ENCODE measurements around a stretch of chr3.

DNA sequence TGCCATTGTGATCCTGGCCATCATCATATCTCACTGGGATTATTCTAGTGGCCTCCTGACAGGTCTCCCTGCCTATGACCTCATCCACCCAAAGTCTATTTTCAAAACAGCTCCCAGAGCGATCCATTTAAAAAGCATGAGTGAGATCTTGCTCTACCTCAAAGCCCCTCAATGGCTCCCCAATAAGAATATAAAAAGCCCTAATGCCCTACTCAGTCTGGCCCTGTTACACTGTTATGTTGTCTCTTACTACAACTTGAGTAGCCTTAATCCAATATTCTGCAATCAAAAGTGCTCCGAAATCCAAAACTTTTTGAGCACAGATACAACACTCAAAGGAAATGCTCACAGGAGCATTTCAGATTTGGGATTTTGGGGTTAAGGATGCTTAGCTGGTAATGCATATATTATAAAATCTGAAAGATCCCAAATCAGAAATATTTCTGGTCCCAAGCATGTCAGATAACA, 293.1 kb downstream of the FOXP1 start:
- PRO-cap: no peak

- PRO-cap: unidirectional peak, plus-strand start at chr3:71305761
Measured at GRCh38 chr3:71305201-71306307, 278.0 kb downstream of the FOXP1 start.

DNA sequence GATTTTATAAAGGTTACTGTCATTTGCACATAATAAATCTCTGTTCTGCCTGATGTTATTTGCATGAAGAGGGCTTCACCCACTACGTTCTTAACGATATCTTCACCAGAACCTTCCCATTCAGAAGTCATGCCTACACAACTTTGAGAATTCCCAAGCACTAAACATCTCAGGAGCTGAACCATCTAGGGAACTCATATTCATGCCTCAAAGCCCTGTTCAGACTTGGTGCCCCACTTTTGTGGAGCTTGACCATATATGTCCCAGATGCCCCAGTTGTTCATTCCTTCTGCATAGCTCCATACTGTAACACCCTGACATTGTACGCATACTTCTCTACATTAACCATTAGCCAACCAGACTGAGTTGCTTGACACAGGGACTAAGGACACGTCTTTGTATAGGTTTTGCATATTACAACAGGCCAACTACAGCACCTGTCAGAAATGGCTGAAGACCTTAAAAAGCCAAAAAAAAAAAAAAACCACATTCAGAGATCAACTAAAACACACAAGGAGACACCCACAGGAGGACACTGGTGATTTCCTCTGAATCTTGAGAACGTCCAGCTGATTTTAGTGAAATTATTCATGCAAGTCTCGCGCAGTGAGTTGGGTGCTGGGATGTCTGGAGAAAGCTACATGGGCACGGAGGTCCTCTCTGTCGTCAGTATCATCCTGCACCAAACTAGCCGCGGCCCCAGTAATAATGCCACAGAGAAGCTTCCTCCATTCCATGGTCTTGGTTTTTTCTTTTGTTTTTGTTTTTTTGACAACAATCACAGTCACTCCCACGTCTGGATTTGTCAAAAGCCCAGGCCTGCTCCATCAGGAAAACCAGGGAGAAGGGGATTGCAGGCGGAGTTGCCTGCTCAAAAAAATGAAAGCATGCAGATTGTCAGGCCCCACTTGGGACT, 141.4 kb downstream of the FOXP1 start:
- PRO-cap: no peak

DNA sequence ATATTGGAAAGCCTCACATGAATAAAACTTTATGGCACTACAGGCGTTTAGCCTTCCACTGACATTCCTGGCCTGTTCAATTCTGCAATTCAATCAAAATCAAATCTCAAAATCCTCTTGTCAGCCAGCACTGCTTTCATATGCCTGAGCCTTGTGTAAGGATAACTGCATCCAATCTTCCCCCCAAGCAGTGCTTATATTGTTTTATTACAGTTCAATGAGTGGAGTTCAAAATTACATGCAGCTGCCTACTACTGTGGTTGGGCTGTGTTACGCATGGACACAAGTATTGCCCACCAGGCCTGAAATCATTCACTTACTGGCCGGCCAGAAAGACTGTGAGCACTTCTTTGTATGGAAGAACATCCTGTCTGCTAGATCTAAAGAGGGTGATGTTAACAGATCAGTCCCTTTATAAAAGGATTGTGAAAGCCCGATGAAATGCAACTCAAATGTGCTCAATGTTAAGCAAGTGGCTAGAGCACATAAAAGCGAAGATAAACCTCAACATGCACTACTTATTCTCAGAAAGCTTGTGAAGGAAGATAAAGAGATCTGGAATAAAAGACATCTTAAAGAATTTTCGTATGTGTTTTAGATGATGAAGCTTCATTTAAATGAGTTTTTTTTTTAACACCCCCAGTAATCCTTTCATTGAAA, 132.5 kb downstream of the FOXP1 start:
- PRO-cap: no peak

GRCh38 chr3:71454798-71455624, 128.5 kb downstream of the FOXP1 start:
- PRO-cap: no peak

DNA sequence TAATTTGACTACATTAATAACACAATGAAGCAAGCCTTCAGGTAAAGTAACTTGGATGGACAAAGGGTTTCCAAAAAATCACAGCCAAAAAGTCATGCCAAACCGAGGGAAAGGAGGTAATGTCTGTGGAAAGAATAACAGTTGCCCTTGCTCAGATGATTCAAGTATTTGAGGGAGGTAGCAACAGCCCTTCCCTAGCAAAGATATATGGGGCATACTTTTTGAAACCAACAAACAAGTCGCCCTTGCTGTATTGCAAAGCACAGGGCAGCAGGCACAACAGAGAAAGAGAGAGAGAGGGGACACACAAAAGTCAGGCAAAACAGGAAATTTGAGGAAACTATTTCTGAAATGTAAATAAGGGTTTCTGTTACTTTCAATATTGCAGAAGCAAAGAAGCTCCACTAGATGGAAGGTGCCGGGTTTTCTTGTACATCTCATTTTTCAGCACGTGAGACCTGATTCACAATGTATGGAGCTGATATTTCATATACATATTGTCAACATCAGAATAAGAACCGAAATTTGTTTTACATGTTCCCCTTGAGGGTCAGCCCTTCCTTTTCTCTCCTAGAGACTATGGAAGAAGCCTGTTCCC, 127.5 kb downstream of the FOXP1 start:
- PRO-cap: no peak

DNA sequence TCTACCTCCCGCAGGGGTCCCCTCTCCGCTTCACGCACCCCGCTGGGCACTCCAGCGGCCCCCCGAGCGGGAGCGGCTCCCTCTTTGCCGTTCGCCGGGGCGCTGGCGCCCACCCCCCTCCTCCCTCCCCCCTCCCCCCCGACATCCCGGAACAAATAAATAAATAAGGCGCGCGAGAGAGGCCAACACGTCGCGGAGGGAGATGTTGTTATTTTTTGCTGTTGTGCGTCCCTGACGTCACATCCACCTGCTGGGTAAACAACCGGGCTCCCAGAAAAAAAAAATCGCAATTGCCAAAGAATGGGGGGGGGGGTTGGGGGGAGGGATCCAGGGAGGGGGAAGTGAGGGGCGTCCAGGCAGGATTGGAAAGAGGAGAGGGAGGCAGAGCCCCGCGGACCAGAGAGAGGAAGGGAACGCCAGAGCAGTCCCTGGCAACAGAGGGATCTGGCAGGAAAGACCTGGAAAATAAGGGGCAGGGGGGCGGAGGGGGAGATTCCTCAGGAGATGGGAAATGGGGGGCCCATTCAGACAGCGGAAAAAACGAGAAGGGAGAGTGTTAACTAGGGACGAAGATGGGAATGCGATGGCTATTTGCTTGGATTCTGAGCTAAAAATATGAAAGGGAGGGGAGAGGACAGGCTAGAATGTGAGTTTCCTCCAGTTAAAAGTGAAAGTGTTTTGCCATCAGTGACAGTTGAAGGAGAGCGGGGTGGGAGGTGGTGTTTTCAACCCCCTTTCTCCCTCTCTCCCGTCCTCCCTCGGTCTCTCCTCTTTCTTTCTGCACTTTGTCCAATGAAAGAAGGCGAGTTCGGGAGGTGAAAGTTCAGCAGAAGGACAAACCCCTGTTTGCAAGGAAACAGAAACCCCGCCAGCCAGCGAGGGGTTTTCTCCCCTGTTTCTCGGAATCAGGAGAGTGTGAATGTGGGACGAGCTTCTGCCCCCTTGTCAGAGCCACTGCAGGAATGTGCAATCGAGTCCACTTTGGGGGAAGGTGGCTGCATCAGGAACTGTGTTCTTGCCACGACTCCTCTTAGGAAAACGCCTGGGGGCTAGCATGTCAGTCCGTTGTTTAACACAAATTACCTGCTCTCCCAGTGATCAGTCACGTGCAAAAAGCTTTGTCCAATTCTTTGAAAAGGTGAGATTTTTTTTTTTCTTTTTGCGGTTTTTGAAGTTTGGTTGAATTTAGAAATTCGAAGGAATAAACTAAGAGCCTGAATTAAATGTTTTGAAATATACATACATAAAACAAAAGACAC, 773 bp upstream of the FOXP1 start:
- PRO-cap: bidirectional peak, plus-strand start at position 394 of the sequence, minus-strand start at position 104 of the sequence; bidirectional peak, plus-strand start at position 693 of the sequence, minus-strand start at position 669 of the sequence; bidirectional peak, plus-strand start at position 913 of the sequence, minus-strand start at position 750 of the sequence; unidirectional peak, minus-strand start at position 956 of the sequence

DNA sequence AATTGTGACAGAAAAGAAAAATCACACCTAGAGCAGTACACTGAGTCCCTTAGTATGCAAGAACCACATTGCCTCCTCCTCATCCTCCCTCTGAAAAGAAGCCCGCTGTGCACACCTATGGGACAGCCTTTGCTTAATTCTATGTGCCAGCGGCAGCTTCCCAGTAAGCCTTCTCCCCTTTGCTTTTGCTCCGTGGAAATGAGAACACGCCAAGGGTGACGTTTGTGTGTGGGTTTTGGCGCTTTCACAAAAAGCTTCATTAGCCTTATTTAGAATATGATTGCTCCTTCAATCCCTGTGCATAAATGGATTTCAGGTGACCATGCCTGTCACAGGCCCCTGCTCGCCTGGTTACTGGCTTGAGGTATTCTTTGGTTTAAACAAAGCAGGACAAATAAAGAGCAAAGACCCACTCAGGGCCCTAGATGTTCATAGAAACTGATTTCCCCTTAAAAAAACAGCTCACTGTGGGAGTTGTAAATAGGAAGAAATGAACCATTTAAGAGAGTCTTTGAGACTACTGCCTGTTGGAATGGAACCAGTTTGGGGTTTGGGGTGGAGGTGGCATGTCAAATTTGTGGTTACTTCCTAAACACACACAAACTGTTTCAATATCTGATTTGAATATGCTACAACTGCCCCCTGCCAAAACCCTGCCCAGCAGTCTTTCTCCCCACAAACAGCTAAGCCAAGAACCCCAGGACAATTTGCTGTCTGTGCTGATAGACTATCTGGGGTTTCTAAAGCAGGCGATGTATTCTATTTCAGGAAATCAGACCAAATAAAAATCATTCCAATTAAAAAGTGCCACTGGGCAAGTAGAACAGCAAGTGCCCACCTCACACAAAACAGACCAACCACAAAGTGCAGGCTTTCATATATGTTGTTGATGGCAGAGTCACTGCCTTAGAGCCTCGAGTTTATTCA, 293.6 kb upstream of the PROK2 start:
- PRO-cap: bidirectional peak, plus-strand start at position 383 of the sequence, minus-strand start at position 200 of the sequence

DNA sequence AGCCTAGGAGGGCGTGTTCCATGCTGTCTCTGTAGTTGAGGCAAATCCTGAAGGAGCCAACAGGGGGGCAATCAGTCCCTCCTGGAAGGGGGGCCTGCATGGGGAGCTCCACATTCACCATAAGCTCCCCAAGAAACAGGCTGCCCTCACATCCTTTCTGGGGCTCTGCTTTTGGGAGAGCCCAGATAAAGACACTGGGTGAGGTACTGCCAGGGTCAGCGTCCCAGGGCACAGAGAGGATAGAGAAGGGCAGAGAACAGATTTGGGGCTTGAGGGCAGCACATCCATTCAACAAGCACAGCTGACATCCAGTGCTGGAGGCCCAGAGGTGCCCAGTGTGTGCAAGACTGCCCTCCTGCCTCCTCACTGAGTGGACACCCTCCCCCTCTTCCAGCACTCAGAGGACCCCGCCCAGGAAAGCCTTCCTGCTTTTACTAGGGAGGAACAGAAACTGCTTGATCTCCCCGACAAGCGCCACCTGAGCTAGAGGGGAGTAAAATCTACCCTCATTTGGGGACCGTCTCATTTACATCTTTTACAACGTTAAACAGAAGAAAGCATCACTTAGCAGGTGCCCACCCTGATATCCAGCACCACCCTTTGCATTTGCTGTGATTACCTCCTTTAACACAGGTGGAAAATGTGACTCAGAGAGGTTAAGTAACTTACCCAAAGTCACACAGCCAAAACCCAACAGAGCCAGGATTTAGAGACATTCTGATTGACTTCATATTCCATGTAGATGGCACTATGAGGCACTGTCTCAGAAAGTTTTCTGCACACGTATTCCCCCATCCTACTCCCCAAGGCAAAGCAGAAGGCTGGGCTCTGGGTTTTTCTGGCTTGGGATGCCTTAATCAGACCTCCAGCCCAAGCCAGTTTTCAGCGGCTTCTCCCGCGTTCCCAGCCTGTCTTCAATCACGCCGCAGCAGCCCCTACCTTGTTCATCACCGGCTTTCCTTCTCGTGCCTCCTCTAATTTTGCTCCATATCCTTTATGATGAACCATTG, 314.3 kb upstream of the PROK2 start:
- PRO-cap: no peak

GRCh38 chr3:72101835-72102906, 317.2 kb upstream of the PROK2 start:
- PRO-cap: no peak

DNA sequence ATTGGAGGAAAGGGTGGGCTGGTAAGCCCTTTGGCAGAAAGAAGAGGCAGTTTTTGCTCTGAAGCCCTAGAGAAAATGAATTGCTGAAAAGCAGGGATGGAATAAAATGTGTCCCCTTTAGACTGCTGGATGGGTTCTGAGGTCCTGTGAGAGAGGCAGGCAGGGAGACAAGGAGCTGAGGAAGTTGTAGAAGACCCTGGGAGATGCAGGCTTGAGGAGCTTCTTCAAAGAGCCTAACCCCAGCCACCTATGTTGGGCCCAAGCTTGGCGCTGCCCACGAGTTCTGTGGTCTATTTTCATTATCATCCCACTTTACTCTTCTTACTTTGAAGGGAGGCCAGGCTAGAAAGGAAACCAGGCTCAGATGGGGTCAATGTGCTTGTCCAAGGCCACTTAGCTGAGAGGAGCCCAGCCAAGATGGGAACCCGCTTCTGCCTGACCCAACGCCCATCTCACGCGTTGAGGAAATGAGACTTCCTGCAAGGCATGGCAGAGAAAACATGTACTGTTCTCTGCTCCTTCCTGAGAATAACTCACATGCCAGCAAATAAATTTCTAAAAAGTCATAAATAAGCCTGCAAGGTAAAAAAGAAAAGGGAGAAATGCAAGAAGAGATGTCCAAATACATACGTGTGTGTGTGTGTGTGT, 486.2 kb upstream of the PROK2 start:
- PRO-cap: no peak

DNA sequence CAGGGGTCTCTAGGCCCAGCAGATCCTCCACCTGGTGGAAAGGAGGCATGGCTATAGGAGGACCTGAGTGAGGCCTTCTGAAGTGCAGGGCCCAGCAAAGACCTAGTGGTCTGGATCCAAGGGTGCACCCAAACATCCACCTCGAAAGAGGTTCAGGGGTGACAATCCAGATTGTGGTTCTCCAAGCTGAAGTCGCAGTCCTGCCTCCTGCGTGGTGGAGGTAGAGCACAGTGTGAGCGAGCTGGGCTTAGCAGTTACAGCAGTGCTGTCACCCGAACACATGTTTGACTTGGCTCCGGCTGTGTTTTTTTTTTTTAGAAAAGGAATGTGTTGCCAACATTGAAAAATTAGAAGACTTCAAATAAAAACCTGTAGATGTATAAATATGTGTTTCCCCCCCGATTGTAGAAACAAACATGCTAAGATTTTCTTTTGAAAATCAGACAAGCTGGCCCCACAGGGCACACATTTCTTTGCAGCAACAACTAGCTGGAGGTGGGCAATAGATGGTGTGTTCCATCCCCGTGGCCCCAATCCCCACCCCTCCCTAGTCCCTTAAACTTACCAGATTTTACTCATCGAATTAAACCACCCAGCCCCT, 530.8 kb downstream of the SHQ1 start:
- PRO-cap: no peak

DNA sequence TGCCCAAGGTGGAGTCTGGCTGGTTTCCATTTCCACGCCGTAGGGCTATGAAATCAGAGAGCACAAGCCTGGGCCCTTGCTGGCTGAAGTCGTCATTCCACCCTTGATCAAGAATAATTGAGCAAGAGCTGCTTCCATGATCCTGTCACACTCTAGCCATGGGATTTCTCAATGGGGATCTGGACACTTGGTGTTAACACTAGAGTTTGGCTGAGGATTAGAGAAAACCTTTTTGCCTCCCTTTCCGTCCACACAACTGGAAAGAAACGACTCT, 475.0 kb downstream of the SHQ1 start:
- PRO-cap: no peak

DNA sequence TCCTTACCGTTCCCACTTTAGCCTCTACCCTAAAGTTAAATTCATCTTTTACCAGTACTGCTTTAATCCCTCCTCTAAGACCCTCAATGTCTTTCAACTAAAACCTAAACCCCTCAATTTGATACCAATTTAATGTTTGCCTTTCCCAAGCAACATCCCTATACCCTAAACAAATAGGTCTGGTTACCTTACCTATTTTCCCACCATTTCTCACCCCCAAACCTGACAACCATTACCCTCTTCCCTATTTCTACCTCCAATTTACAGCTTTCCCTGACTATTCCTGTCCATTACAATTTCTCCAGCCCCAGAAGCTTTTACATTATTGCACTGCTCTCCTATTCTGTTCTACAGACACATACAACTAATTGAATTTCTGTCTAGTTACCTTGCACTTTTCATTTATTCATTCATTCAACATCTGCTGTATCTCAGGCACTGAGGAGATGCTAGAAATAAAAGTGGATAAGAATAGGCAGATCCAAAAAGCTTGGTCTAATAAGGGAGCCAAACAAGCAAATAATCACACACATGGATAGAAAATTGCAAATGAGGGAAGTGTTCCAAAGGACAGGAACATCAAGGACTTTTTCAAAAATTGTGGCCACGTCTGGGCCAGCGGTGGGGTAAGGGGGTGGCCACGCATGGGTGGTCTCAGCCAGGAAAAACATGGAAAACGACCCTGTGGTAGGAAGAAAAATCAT, 442.7 kb downstream of the SHQ1 start:
- PRO-cap: no peak

GRCh38 chr3:72938270-72939173, 50.7 kb downstream of the GXYLT2 start:
- PRO-cap: no peak

GRCh38 chr3:72996946-72998205, 765 bp downstream of the PPP4R2 start:
- PRO-cap: unidirectional peak, minus-strand start at chr3:72997212; unidirectional peak, minus-strand start at chr3:72997834

DNA sequence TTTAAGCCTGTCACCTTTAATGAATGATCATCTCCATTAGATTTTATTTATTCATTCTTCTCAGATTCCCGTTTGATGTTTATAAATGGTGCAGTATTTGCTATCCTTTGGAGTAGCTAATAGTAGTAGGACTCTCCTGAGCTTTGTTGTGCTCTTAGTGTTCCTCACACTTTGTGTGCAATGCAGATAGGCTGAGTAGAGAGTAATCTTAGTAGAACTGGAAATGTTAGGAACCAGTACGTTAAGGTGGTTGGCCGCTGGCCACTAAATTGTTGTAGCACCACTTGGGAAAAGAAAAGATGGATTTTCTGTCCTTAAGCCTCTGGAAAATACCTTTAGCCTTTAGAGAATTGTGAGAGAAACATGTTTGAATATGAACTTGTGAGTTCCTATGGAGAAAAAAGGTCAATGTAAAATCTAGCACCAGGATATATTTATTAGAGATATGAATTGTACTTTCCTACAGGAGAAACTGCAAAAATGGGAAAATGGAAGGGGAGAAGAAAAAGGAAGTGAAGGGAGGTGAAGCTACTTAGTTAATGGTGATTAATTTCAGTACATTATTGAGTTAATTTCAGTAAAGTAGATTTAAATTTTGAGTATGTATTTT, 19.8 kb upstream of the EBLN2 start:
- PRO-cap: no peak

DNA sequence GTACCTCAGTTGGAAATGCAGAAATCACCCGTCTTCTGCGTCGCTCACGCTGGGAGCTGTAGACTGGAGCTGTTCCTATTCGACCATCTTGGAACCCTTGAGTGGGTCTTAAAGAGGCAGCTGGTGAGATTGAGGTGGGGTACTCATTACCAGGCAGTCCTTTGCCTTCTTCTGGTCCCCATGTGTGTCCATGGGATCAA, 277.3 kb downstream of the EBLN2 start:
- PRO-cap: no peak

GRCh38 chr3:73433596-73434234, 191.0 kb downstream of the PDZRN3 start:
- PRO-cap: no peak

DNA sequence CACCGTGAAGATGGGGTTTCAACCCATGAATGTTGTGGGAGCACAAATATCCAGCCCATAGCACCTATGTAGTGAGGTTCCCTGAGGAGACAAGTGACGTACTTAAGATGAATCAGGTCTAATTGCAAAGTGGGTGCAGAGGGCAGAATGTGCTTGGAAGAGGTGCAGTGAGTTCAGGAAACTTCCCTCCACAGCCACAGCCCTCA, 106.0 kb downstream of the PDZRN3 start:
- PRO-cap: no peak

All from ascending aorta (tissue), 1 donor.